Bronchus fibroblast of lung (primary cell): ENCODE measurements around a stretch of chr18.

DNA sequence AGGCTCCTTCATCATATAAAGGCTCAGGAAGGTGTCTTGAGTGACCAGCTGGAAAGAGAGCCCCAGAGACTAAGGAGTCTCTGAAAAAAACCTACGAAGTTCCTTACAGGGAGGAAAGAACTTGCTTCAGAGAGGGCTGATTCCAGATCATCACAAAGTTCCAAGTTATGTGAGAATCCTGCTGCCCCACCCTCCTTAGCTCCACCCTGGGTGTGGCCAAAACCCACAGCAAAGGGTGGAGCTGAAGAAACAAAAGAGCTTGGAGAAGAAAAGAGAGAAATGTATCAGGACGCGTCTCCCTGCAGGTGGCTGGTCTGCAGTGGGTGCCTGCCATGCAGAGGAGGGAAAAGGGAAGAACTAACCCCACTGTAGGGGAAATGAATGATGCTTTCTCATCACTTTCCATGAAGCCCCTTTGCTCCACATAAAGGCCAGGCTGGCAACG, 32.8 kb upstream of the ZNF396 start:
- RAMPAGE, long total RNA = no peak

- RAMPAGE, long total RNA = no peak
These were observed 33.4 kb upstream of the ZNF396 start for GRCh38 chr18:35410576-35410932.

- RAMPAGE, long total RNA = no peak
These were observed 33.0 kb downstream of the INO80C start for GRCh38 chr18:35464678-35465287.

GRCh38 chr18:35654501-35654843, 72.9 kb downstream of the GALNT1 start:
- RAMPAGE, long total RNA = no peak

GRCh38 chr18:35770297-35770557, 188.7 kb downstream of the GALNT1 start:
- RAMPAGE, long total RNA = no peak

GRCh38 chr18:35830666-35830948, 141.9 kb upstream of the C18orf21 start:
- RAMPAGE, long total RNA = no peak

- RAMPAGE, long total RNA = no peak
These were observed 26.1 kb downstream of the C18orf21 start for GRCh38 chr18:35998465-35999068.

DNA sequence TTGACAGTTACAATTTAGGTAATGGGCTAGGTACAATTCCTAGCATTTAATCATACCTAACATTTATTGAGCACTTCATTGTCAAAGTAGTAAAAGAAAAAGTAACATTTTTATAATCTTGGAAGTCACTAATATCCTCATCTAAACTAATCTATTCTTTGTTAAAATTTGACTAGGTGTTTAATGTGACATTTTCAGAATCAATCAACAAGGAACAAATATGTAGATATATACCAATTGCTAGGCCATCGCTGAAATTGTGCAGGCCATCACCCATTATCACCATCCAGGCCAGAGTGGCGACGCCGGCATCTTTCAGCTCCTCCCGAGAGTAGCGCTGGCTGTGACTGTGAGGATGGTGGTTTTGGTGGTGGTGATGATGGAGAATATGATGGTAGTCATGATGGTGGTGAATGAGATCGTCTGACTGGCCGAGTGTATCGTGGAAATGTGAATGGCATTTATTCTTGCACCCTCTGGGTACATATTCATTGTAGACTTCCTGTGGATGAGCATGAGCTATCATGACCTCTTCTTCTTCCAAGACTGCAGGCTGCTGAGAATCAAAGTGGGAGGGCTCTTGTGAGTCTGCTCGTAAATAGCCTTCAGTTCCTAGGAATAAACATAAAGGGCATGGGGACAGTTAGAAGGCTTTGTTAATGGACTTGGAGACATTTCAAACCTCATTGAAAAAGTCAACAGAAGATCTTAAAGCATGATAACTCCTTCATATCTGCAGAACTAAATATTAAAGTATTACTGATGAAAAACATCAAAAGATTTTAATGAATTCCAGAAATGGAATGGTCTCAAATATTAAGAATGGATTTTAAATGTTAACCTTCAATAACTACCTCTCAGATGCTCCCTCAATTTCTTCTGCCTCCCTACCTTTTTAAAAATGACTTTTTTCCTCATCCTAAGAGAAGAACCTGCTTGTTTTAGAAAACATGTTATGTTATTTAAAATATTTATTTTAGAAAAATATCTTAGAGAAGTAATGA, 15.0 kb downstream of the SLC39A6 start:
- RAMPAGE, long total RNA = no peak

- RAMPAGE, long total RNA = no peak
These were observed 26.3 kb downstream of the ELP2 start for GRCh38 chr18:36155874-36156437.

- RAMPAGE, long total RNA = no peak
These were observed 1.6 kb upstream of the FHOD3 start for GRCh38 chr18:36295886-36296311.

GRCh38 chr18:36389893-36390730, 92.6 kb downstream of the FHOD3 start:
- RAMPAGE, long total RNA = no peak

- RAMPAGE, long total RNA = no peak
These were observed 165.6 kb downstream of the TPGS2 start for GRCh38 chr18:36663187-36663668.

GRCh38 chr18:36828204-36828714, 543 bp downstream of the TPGS2 start:
- RAMPAGE, long total RNA = no peak

DNA sequence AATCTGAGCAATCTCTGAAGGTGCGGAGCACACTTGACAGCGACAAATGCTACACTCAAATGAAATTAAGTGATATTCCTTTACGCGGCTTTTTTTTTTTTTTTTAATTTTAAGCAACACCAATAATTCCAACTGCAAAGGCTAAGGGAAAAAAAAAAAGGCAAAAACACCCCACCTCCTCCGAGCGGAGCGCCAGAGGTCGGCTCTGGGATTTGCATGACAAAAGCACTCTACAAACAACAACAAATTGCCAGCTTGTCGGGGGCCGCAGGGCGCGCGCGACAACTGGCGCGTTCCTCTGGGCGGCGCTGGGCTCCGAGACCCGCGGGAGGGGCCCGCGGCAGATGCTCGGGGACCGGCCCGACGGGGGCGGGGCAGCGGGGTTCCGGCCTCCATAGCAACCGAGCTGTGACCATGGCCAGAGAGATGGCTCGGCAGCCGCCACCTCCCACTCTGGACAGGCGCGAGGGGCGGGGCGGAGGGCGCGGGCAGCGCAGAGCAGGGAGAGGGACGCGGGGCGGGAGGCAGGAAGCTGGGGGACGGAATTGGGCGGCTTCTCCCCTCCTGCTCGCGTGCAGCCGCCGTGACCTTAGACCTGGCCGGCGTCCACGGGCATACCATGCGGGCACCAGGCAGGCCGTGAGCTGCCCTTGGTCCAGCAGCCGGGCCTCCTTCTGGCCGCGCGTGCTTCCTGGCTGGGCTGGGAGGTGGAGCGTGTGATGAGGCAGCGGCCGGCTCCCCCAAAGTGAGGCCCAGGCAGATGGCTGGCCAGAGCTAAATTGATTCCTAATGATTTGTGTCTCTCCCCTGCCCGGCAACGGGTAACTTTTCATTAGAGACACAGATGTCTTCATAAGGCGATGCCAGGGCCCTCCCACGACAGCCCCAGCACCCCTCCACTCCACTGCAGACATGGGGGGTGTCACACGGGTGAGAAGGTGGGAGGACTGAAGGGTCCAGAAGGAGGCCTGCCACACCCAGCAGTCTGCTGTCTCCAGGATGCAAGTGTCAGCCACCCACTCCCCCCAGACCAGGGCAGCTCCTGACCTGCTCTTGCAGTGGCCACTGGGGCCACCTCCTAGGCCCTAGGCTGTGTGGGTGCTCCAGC, 171.5 kb downstream of the CELF4 start:
- RAMPAGE, long total RNA = no peak

- RAMPAGE, long total RNA = start-site peak on the minus strand at chr18:39800262-39800298, 50 and 29 reads in 2 replicates
These were observed 2154.9 kb upstream of the PIK3C3 start for GRCh38 chr18:39800162-39800490.

DNA sequence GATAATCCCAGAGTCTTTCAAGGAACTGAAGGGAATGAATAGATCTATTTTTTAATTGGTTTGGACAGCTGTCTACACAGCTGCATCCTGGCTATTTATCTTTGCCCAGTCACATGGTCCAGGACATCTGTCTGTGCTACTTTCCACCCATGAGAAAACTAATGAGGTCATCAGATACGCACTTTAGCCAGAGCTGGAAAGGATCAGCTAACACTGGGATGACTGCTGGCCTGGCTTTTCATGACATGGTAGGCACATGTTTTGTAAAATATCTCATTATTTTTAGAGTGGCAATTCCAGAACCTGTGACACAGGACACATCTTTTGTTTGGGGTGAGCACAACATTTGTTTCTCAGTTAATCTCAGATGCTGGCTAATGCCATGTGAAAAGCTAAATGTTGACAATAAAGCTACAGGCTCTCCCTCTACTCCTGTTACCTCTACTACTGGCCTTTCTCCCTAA, 500.8 kb downstream of the RIT2 start:
- RAMPAGE, long total RNA = no peak

DNA sequence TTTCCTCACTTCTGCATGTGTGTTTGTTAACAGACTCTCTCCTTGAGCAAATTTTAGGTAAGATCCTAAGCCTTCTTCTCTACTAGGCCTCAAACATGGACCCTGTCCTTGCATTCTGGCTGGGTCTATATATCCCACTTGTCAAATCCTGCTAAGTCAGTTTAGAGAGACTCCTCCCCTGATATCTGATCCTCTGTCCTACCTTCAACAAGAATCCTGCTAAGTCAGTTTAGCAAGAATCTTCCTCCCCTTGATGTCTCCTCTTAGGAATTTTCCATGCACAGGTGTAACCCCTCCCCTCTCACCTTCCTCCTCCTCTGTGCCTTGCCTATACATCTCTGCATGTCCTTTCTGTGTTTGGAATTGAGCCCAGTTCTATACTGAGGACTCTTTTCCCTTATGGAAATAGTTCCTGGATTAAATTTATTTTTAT, 80.9 kb downstream of the RIT2 start:
- RAMPAGE, long total RNA = no peak

DNA sequence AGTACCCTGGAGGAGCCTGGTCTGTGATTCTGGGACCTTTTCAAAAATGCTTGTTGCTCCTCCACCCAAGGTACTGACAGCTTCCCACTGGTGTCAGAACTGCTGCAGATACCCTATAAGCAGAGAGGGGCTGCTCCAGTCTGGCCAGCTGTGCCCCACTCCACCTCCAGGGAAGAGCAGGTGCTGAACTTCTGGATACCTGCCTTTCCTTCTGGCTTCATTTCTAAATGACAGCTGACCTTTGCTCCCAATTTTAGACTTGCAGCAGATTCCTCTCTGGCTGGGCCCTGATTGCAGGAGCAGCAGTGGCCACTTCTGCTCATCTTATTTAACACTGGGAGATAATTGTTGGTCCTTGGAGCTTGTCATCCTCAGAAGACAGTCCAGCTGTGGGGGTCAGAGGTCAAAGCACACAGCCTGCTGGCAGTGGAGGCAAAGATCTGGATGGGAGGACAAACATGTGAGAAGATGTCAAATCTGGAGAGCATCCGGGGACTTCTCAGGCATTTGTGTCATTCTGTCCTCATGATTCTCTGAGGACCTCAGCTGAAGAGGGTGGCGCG, 38.9 kb downstream of the SETBP1 start:
- RAMPAGE, long total RNA = no peak

DNA sequence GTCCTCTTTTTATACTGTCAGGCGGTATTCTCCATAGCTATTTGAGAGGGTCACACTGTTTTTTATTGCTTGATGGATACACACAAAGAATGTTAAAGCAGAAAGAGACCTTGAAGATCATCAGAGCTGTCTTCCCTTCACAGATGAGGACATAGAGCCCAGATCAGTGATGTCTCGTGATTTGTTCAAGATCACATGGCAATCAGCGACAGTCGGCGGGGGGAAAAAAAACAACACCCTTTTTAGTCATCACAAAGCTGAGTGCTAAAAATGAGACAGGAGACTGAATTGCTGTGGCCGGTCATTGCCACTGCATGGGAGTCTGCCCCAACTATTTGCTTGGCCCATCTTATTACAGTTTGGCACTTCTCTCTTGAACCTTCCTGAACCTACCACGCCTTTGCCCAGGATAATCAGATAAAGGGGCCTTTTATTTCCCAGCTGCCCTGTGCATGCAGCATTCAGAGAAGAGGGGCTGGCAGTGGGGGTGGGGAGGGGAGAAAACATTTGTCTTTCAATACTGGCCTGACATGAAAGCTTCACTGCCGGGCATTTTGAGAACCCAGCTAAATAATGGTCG, 42.7 kb downstream of the SETBP1 start:
- RAMPAGE, long total RNA = no peak

GRCh38 chr18:44728255-44728789, 47.6 kb downstream of the SETBP1 start:
- RAMPAGE, long total RNA = no peak